SK-N-MC (cell line): ENCODE measurements around a stretch of chrX.

DNA sequence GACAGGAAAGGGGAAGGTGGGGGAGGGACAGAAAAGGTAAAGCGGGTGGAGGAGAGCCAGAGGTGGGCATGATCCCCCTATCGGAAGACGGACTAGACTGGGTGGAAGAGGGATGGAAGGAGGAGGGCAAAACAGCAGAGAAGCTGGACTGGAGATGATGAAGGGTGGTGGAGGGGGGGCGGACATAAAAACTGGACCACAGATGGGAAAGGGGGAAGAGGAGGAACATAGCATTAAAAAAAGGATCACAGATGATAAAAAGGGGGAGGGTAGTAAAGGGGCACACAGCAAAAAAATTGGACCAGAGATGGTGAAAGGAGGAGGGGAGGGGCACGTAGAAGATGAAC, 1.2 kb downstream of the TSPYL2 start:
- RRBS, result no CpG with 5 or more reads among the region's 5 CpGs

DNA sequence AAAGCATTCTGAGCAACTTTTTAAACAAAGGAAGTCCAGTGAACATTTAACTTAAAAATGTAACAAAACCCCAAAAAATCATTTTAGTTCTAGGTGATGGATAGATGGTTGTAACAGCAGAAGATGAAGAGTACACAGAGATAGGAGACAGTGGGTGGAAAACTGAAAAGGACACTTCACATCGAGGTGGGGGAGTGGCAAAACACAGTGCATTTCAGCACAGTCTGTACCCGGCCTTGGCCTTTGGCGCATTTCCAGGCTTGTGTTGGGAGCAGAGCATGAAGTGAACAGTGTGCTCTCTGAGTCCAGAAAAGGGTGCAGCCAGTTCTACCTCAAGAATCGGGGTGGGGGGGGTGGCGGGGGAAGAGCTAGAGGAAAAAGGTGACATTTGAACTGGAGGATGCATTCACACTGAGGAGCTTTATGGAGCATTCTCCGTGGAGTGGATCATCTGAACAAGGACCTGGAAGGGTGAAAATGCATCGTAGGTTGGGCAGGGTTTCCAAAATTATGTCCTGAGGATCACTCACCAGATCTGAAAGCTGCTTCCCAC, 4.3 kb downstream of the TSPYL2 start:
- RRBS, result no CpG with 5 or more reads among the region's 7 CpGs

GRCh38 chrX:53088965-53089782, 4.8 kb upstream of the KANTR start:
- RRBS, result no CpG with 5 or more reads among the region's 20 CpGs

GRCh38 chrX:53116030-53116641, 22.2 kb downstream of the KANTR start:
- RRBS, result no CpG with 5 or more reads among the region's 5 CpGs

- RRBS, result no CpG with 5 or more reads among the region's 4 CpGs
Measured at GRCh38 chrX:53309393-53309830, 11.7 kb downstream of the IQSEC2 start.

GRCh38 chrX:53535893-53536935, 102.0 kb upstream of the HSD17B10 start:
- RRBS, result no CpG with 5 or more reads among the region's 10 CpGs

- RRBS, result no CpG with 5 or more reads among the region's 9 CpGs
Measured at GRCh38 chrX:53559115-53559772, 125.1 kb upstream of the HSD17B10 start.

DNA sequence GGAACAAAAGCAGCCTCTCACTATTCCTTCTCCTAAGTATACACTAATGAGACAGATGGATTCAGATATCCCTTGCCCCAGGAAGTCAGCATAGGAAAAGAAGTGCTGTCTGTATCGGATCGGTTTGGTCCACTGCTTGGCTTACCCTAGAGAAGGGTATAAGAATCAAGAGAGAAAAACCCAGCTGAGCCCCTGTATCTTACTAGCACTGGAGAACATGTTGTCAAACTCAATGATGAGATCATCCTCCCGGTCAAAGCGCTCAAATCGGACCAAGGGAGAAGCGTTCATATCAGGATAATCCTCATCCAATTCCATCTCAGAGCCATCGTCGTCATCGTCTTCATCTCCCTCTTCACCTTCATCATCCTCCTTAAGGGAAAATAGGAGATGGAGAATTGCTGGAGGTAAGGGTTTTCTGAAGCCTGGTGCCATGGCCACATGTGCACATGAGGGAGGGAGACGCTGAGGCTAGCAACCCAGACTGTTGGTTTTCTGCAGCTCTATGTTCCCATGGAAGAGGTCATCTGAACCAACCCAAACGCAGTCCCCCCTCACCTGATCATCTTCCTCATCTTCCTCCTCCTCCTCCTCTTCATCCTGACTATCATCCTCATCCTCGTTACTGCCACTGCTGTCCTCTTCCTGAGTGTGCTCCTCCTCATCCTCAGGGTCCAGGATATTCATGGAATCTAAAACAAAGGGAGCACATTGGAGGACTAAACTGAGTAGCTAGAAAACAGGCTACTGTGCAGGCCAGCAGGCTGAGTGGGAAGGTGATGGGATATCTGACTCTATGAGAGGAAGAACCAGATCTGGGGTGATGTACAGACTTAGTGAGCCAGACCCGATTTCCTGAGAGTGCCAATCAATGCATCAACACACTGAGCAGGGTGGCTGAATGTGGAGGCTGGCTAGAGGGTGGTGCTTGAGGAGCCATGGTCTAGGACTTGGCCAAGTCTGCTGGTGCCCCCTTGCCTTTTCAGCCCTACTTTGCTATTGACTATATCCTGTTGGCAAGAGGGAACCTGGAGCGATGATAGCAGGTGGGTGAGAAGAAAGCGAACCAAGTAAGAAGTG, 124.6 kb downstream of the HUWE1 start:
- RRBS, result no CpG with 5 or more reads among the region's 15 CpGs

- RRBS, result no CpG with 5 or more reads among the region's 12 CpGs
Measured at GRCh38 chrX:53584715-53585428, 101.6 kb downstream of the HUWE1 start.

DNA sequence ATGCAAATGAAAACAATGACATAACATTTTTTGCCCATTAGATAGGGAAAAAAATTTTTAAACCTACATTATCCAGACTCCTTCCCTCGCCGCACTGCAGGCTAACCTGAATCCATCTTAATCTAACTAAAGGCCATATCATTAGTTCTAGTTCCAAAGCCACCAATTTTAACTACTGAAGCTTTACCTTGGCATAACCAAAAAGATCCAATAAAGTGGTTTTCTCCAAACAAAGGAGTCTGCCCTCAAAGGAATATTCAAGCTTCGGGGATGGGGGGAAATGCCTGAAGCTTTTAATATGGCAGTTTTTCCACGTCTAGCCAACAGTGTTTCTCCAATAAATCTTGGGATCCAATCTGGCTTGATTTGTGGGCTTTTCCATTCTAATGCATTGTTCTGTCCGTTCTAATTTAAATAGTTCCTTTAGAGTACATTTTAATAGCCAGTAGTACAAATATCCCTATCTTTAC, 1.8 kb downstream of the HUWE1 start:
- RRBS, result no CpG with 5 or more reads among the region's 5 CpGs

- RRBS, result no CpG with 5 or more reads among the region's 21 CpGs
Measured at GRCh38 chrX:54445850-54446540, 5.8 kb downstream of the TSR2 start.

DNA sequence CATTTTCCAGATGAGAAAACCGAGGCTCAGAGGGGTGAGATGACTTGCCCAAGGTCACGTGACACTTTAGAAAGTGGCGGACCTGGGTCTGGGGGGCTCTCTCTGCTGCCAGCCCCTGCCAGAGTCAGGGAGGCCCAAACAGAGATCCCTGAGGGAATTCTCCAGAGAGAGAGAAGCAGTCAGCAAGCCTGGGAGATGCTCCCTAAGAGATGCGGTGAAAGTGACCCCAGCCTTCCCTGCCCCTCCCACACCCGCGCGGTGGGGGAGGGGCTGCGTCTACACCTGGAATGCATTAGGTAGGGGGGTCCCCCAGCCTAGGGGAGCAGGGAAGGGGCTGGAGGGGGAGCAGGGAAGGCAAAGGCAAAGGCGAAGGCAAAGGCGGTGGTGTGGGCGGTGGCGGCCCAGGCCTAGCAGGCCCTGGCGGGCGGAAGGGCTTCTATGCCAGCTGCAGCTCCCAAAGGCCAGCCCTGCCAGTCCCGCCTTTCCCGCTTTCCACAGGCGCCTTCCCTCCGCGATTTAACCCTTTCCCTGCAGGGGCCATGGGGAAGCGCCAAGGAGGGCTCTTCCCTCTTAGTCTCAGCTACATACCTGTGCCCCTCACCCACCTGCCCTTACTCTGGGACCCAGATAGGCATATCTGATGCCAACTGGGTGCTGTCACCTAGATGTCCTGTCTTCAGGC, 12.9 kb downstream of the FGD1 start:
- RRBS, result no CpG with 5 or more reads among the region's 20 CpGs

DNA sequence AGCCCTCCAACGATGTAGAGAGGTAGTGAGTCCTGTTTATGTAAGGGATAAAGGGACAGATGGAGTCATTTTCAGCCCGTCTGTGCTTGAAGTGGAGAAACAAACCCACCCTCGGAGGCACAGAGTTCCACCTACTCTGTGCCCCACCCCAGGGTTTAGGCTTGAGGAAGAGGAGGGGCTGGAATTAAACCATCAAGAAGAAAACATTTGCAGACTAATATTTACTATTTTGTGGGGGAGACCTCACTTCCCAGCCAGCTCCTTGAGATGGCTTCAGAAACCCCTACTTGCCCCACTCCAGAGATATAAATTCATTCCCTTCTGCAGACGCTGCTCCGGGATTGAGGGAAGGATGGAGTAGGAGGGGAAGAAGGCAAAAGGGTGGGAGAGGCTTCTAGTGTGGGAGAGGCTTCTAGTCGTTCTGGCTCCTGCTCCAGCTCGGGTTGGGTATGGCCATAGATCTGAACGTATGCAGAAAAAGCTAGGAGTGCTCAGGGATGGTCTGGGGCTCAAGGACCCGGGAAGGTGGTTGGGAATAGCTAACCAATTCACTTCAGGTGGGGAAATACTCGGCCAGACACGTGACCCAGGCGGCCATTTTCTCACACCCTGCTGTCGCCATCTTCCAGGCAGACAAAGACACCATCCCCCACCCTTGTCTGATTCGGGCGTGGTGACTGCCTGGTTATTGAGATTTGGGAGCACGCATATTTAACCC, 632 bp upstream of the GNL3L start:
- RRBS, result no CpG with 5 or more reads among the region's 16 CpGs

DNA sequence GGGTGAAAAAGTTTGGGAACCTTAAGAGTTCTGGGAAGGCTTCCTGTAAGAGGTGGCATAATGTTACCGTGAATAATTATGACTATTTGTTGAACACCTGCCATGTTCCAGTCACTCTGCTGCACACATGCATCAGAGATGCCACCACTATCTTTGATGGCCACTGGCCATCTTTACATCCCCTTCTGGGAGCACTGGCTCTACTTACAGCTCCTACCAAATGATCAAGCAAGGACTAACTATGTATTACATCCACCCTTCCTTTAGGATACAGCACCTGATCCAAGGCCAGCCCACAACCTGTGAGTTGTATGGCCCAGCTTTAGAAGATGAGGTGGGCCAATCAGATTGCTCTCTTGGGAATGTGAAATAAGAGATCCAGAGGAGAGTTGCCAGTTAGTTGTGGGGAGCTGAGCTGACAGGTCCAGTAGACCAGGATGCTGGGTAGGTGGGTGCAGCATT, 111.4 kb downstream of the GNL3L start:
- RRBS, result no CpG with 5 or more reads among the region's 1 CpG

- RRBS, result no CpG with 5 or more reads among the region's 16 CpGs
Measured at GRCh38 chrX:54809007-54809481, 1.5 kb downstream of the MAGED2 start.

- RRBS, result no CpG with 5 or more reads among the region's 7 CpGs
Measured at GRCh38 chrX:54994613-54995507, 872 bp upstream of the PFKFB1 start.

DNA sequence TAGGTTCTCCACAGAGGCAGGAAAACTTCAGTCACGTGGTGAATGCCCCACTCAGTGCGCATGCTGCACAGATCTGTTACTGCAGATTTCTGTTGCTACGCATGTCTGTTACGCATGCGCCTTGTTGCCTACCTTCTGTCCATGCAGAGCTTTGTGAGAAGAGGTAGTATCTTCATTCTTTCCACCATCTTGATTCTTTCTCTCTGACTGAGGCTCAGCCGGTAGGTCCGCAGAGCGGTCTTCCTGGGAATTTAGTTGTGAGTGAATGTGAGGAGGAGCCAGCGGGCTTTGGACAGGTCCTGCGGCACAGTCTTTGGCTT, 15.2 kb upstream of the PAGE3 start:
- RRBS, result no CpG with 5 or more reads among the region's 10 CpGs

DNA sequence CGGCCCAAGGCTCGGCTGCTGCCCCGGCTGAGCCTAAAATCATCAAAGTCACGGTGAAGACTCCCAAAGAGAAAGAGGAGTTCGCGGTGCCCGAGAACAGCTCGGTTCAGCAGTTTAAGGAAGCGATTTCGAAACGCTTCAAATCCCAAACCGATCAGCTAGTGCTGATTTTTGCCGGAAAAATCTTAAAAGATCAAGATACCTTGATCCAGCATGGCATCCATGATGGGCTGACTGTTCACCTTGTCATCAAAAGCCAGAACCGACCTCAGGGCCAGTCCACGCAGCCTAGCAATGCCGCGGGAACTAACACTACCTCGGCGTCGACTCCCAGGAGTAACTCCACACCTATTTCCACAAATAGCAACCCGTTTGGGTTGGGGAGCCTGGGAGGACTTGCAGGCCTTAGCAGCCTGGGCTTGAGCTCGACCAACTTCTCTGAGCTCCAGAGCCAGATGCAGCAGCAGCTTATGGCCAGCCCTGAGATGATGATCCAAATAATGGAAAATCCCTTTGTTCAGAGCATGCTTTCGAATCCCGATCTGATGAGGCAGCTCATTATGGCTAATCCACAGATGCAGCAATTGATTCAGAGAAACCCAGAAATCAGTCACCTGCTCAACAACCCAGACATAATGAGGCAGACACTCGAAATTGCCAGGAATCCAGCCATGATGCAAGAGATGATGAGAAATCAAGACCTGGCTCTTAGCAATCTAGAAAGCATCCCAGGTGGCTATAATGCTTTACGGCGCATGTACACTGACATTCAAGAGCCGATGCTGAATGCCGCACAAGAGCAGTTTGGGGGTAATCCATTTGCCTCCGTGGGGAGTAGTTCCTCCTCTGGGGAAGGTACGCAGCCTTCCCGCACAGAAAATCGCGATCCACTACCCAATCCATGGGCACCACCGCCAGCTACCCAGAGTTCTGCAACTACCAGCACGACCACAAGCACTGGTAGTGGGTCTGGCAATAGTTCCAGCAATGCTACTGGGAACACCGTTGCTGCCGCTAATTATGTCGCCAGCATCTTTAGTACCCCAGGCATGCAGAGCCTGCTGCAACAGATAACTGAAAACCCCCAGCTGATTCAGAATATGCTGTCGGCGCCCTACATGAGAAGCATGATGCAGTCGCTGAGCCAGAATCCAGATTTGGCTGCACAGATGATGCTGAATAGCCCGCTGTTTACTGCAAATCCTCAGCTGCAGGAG, 910 bp downstream of the UBQLN2 start:
- RRBS, result no CpG with 5 or more reads among the region's 43 CpGs

- RRBS, result no CpG with 5 or more reads among the region's 9 CpGs
Measured at GRCh38 chrX:56763857-56764180, 34.8 kb downstream of the NBDY start.

DNA sequence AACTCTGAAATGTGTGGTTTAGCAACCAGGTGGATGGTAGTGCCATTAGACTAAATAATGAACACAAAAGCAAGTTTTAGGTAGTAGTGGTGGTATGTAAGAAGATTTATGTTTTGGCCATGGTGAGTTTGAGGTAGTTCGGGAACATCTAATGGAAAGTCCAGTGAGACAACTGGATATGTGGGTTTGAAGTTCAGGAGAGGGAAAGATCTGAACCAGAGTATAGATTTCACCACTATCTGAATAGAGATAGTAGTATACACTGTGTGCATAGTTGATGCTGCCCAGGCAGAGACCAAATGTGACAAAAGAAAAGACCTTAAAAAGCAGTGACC, 56.4 kb downstream of the MTMR8 start:
- RRBS, result no CpG with 5 or more reads among the region's 1 CpG